Metastatic Liver Carcinoma in the Adrenal Gland (tissue), 2 donors: ENCODE measurements around a stretch of chr19.

GRCh38 chr19:16585598-16586592, 13.7 kb upstream of the SLC35E1 start:
- PRO-cap, 2 experiments, result no peak in any of the 2 experiments

DNA sequence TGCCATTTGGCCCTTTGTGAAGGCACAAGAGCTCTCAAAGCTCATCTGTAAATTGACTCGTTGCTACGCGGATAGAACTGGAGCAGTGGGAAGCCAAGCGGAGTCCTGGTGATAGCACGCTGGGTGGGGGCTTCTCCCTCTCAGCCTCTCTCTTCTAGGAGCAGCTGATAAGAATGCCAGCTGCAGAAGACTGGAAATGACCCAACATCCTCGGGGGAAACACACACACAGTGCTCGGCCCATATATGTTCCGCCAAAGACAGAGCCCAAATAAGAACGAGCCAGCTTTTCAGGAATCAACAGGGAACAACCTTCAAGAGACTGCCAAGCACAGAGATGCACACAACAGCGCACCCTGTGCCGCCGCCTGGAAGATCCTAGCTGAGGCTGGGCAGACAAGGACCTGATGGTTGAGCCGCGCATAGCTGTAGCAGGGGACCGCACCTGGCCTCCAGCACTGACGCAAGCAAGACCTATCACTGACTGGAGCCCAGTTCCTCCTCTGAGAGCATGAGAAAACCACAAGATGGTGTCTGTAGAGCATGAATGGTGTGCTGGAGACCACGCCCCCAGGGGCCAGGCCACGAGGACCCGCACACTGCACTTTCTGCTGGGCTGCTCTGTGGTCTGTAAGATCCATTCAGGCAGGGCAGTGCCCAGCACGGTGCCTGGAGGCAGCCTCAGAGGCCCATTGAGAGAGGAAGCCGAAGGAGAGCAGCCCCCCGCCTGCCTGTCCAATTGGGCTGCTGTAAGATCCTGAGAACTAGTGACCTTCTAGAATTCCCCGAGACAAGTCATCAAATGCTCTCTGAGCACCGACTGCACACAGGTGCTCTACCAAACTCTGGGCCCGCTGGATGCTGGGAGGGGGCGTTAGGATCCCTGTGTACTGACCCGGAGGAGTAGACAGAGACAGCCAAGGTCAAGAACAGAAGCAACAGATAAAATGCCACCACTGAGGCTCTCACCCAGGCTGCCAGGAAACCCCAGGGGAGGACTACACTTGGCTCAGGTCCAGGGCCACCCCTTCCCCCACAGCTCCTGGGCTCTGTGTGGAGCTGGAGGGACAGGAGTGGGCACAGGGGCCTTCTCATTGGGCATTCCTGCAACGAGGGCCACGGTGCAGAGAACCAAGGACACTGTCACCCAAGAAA, 16.3 kb upstream of the SLC35E1 start:
- PRO-cap, 2 experiments, result no peak in any of the 2 experiments

- PRO-cap, 2 experiments, result no peak in any of the 2 experiments
Observed at GRCh38 chr19:16591008-16591751, 19.0 kb upstream of the SLC35E1 start.

- PRO-cap, 2 experiments, result no peak in any of the 2 experiments
Observed at GRCh38 chr19:16889363-16889861, 613 bp downstream of the F2RL3 start.

DNA sequence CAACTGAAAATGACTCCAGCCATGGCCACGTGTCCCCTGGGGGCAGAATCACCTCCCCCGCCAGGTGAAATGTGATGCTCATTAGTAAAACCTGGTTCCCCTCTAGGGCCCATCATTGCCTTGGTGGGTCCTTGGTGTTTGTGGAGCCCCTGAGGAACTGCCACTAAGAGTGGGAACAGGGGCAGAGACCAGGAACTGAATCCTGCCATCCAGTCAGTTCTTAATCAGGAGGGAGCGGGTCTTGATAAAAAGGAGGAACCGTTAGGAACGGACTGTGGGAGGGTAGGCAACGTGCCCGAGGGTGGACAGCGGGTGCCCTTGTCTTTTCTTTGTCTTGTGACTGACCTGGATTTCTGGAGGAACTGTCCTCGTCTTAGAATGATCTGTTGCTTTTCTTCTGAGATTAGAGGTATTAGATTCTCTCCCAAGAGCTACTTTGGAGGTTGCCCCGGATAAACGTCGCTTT, 3.5 kb downstream of the MYO9B start:
- PRO-cap, 2 experiments, result no peak in any of the 2 experiments

- PRO-cap, 2 experiments, result no peak in any of the 2 experiments
Observed at GRCh38 chr19:17094853-17095802, 19.6 kb downstream of the MYO9B start.

- PRO-cap, 2 experiments, result no peak in any of the 2 experiments
Observed at GRCh38 chr19:17114213-17115253, 39.0 kb downstream of the MYO9B start.

- PRO-cap, 2 experiments, result no peak in any of the 2 experiments
Observed at GRCh38 chr19:17152250-17152537, 63.0 kb upstream of the USE1 start.

GRCh38 chr19:17183179-17184452, 31.5 kb upstream of the USE1 start:
- PRO-cap, 2 experiments, result no peak in any of the 2 experiments

DNA sequence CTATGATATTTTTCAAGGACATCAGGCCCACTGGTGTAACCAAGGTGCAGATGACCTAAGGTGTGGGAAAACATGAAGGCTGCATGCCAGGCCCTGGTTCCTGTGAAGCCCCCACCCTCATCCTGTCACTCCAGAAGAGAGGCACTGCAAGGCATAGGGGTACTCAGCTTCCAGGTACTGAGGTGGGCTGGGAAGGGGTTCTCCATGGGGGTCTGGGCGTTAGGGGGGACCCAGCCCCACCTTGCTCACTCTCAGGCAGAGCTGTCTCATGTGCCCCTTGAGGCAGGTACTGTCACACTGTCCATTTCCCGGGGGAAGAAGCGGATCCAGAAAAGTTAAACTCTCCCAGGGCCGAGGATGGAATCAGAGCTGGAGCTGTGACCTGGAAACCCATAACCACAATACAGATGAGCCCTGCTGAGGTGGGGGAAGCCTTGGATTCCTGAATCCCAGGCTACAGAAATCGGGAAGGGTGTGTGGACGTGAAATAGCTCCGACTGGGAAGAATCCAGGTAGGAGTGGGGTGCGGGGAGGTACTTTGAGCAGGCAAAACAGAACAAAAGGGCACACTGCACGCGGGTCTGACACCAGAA, 618 bp upstream of the USE1 start:
- PRO-cap, 2 experiments, result no peak in any of the 2 experiments

DNA sequence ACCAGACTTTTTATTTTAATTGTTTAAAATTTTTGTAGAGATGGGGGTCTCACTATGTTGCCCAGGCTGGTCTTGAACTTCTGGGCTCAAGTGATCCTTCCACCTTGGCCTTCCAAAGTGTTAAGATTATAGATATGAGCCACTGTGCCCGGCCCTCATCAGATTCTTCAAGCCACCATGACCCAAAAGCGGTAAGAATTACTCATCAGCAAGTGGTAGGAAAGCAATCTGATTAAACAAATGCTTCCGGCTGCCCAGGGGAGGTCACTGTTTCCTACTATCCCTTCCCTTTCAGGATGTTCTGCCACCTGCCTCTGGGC, 7.1 kb downstream of the ABHD8 start:
- PRO-cap, 2 experiments, result no peak in any of the 2 experiments

DNA sequence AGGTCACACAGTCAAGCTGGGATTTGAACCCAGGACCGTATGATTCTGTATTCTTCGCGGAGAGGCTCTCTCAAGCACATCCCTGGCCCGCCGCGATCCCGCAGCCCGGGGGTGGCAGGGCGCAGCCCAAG, 581 bp downstream of the ANO8 start:
- PRO-cap, 2 experiments, result no peak in any of the 2 experiments

- PRO-cap, 2 experiments, result no peak in any of the 2 experiments
Observed at GRCh38 chr19:17337726-17338527, 574 bp downstream of the GTPBP3 start.

GRCh38 chr19:17357571-17358103, 19.5 kb downstream of the PLVAP start:
- PRO-cap, 2 experiments, result peak in 1 of 2 experiments; most common minus-strand start chr19:17357823 (in 1)

GRCh38 chr19:17469124-17469888, 1.0 kb upstream of the SLC27A1 start:
- PRO-cap, 2 experiments, result peak in 2 of 2 experiments; most common minus-strand start chr19:17469806 (in 2)

DNA sequence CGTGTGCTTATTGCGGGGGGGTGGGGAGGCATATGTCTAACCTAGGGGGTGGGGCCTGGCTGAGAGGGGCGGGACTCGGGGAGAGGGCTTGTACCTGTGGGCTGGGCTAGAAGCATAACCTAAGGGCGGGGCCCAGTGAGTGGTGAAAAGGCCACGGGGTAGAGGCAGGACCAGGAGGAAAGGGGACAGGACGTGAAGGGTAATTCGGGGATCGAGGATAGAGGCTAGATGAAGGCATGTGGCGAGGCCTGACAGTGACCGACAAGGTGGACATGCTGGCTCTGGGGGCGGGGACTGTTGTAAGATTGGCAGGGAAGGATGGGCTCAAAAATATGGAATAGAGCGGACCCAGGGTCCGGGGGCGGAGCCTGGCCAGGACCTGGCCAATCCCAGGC, 438 bp upstream of the SLC27A1 start:
- PRO-cap, 2 experiments, result peak in 2 of 2 experiments; most common plus-strand start position 173 of the sequence (in 2); most common minus-strand start position 307 of the sequence (in 1)

GRCh38 chr19:17486281-17487288, 16.3 kb downstream of the SLC27A1 start:
- PRO-cap, 2 experiments, result no peak in any of the 2 experiments

DNA sequence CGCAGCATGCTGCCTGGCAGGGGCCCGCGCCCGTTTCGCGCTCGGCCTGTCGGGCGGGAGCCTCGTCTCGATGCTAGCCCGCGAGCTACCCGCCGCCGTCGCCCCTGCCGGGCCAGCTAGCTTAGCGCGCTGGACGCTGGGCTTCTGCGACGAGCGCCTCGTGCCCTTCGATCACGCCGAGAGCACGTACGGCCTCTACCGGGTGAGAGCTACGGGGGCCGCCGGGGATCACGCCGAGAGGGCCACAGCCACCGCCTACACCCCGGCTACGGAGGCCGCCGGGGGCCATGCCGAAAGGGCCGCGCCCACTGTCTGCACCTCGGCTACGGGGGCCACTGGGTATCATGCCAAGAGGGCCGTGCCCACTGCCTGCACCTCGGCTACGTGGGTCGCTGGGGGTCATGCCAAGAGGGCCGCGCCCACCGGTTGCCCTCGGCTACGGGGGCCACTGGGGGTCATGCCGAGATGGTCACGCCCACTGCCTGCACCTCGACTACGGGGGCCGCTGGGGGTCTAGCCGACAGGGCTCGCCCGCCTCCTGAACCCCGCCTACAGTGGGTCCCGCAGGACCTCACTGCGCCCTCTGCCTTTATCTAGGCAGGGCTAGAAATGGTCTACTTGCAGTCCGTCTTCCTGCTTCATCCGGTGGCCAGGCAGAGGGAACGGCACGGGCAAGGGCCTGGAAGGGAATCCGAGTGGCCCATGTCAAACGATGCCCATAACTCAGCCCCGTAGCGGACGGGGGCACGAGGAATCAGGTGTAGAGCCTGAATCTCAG, 499 bp downstream of the PGLS start:
- PRO-cap, 2 experiments, result no peak in any of the 2 experiments

- PRO-cap, 2 experiments, result peak in 2 of 2 experiments; most common minus-strand start chr19:17555489 (in 2)
Observed at GRCh38 chr19:17555040-17555571, 343 bp upstream of the COLGALT1 start.

GRCh38 chr19:17747192-17748077, 3.8 kb upstream of the FCHO1 start:
- PRO-cap, 2 experiments, result no peak in any of the 2 experiments